GM12892 (cell line): ENCODE measurements around the genes PCBD2 and PITX1.

GRCh38 chr5:133967097-133967450 lies 1.4 kb downstream of the C5orf15 start:
- RRBS: no CpG with 5 or more reads among the region's 4 CpGs

GRCh38 chr5:134160745-134161260 lies 15.9 kb downstream of the SKP1 start:
- RRBS: no CpG with 5 or more reads among the region's 3 CpGs

- RRBS: no CpG with 5 or more reads among the region's 1 CpG
These were observed 16.8 kb upstream of the SKP1 start for GRCh38 chr5:134193688-134193907.

DNA sequence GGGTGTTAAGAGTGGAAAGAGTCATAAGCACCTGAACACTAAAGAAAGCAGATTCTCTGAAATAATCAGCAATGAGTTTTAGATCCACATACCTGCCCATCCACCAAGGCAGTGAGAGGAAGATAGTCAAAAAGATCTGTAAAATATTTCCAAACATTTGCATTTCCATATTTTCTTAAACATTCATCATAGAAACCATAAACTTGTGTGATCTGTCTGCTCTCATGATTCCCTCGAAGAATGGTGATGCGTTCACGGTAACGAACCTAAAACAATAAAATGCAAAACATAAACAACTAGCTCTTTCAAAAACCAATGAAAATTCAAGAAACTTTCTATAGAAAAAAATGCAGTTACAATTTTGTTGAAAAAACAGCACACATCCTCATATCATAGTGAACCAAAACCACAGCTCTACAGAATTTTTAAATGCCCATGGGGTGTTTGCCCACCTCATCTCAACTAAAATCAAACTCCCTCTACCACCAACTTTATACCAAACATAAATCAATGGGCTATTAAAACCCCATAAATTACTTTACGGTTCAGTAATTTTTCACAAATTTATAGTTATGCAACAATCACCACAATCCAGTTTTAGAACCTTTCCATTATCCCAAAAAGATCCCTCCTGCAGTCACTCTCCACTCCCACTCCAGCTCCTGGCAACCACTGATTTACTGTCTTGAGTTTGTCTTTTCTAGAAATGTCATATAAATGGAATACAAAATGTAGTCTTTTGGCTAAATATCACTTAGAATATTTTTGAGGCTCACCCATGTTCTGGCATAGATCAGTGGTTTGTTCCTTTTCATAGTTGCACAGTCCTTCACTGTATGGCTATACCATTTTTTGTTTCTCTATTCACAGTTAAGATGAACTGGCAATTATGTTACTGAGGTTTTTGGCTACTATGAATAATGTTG lies 23.9 kb downstream of the PPP2CA start:
- RRBS: no CpG with 5 or more reads among the region's 5 CpGs

- RRBS: no CpG with 5 or more reads among the region's 5 CpGs
These were observed 22.7 kb downstream of the PPP2CA start for GRCh38 chr5:134202832-134203922.

DNA sequence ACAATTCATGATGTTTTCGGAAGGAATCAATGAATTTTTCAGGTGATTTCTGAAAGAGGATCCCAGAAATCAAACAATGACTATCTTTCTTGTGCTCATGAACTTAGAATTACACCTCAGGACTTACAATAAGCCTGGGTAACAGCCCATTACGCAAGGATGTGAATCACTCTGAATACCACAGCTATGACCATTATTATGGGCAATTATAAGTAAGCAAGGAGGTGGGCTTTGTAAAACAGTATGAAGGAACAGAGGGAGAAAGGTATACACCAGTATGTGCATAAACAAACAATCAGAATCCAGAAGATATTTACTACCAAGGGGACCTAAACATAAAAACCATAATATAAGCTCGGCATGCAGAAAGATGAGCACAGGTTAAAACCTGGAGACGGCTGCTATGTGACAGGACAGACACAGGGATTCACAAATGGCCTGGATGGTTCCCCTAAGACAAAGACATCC lies 21.6 kb upstream of the PPP2CA start:
- RRBS: no CpG with 5 or more reads among the region's 4 CpGs

DNA sequence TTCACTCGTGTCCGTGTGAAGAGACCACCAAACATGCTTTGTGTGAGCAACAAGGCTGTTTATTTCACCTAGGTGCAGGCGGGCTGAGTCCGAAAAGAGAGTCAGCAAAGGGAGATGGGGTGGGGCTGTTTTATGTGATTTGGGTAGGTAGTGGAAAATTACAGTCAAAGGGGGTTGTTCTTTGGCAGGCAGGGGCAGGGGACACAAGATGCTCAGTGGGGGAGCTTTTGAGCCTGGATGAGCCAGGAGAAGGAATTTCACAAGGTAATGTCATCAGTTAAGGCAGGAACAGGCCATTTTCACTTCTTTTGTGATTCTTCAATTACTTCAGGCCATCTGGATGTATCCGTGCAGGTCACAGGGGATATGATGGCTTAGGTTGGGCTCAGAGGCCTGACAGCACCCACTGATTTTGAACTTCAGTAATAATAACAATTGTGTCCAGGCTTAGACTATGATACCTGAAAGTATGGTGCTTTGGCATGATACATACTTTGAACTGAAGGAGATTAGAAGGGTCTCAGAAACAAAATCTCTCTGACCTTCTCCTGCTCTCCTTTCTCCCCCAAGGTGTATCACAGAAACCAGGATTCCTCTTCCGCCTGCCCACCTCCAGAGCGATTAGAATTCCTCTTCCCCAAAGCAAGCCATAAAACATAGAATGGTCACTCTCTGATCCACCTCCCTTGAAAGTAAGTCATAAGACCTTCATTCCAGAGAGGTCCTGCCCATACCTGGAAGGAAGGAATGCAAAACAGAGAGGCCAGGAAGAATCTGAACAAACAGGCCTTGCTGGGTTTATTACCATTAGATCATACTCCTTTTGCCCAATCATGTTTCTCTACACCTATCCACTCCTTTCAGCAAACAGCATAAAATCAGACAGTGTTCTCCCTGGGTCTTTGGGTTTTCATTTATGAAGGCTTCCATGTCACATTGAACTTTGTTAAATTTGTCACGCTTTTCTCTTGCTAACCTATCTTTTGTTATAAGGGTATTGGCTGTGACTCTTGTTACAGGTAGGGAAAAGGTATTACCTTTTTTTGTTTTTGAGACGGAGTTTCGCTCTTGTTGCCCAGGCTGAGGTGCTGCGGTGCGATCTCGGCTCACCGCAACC lies 21.1 kb downstream of the CDKL3 start:
- RRBS: no CpG with 5 or more reads among the region's 14 CpGs

DNA sequence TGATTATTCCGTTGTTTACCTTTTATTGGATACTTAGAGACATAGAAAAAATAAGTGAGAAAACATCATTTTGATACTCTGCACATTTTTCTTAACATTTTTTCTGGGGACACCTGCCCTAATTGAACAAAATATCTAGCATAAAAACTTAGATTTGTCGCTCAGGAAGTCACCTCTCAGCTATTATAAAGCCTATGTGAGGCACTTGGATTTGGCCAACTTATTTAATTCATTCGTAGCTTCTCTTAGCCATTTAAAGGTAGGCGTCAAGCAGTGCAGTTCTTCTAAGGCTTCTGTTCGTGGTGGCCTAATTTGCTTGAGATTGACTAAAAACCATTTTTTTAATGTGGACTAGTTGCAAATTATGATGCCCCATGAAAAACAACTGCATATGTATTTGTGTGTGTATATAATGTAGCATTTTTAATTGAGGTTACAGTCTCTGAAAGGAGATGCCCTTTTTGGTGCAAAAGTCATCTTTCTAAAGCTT lies 1.1 kb downstream of the UBE2B start:
- RRBS: no CpG with 5 or more reads among the region's 5 CpGs

GRCh38 chr5:134464771-134465435 lies 53.2 kb upstream of the CDKN2AIPNL start:
- RRBS: no CpG with 5 or more reads among the region's 6 CpGs

DNA sequence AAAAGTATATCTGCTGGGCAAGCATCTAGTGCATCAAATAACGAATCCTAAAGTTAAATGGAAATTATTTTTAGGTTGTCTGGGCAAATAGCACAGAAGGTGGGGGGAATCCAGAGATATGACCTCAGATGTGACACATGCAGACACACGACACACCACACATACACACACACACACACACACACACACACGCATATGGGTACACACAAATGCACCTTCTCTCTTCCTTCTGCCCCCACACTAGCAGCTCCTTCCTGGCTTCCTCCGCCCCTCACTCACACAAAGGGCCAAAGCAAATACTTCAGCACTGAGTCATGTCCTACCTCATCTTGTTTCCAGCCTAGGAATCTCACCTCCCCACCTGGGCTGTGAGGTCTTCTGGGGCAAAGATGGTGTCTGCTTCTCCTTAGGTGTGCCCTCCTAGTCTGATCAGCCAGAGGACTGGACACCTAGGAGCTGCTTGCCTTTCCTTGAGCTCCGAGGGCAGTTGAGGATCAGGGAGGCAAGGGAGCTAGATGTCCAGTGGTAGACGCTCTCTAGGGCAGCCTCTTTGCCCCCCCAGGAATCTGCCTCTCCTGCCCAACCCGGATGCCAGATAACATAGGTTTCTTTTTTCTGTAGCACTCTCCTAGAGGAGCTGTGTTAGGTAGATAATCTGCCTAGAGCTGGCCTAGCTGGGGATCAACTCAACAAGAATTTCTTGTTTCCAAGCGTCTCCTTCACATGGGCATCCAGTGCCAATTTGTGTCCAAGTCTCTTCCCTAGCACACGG lies 14.3 kb upstream of the JADE2 start:
- RRBS: no CpG with 5 or more reads among the region's 9 CpGs

GRCh38 chr5:134526357-134527338 lies 1.2 kb downstream of the JADE2 start:
- RRBS: 1% methylated on average over 49 of the region's 91 CpGs

DNA sequence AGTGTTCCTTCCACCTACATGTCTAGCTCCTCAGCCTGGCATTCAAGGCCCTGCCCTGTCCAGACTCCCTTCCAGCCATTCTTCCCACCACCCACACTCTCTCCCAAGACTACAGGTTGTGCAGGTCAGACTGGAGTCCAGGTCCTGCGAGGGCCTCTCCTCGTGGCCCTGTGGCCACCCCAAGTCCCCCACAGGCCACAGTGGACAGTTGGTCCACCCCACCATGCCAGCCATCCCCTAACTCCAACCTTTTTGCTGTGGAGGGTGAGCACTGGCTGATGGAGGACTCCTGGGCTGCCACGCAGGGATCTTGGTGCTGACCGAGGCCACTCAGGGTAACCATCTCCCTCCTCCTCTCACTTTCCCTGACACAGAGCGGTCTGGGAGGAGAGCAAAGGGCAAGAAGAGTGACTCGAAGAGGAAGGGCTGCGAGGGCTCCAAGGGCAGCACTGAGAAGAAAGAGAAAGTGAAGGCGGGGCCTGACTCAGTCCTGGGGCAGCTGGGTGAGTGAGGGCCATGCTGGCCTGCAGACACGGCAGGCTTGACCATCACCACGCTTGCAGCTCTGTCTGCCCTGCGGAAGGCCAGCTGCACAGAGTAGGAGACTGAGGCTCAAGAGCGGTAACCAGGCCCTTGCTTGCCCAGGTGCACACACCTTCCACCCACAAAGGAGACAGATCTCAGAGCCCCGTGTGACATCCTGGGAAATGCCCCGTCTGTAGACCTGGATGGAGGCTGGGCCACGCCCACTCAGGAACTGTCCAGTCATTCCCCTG lies 51.1 kb downstream of the JADE2 start:
- RRBS: no CpG with 5 or more reads among the region's 15 CpGs

DNA sequence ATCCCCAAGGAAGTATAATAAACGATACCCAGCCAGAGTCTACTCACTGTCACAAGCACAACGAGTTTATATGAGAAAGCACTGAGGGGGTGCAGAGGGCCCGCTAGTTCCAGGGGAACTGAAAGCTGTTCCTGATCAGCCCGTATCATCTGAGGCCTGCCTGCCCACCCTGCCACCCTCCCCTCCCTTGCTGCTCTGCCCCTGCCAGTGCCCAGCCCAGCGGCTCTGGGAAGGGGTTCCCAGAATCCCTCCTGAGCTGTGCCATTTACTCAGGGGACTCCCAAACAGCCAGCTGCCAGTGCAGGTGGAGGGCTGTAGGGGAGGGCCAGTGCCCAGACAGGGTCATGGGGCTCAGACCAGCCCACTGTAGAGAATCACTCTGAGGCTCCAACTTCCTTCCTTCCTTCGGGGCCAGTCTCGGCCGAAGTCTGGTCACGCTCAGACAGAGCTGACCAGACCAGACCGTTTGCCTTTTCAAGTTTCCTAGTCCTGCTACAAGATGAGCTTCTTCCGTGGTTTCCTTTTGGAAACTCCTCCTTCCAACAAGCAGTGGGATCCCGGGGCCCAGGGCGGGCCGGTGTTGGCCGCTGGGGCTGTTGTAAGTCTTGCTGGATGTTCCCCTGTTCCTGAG lies 52.7 kb downstream of the SAR1B start:
- RRBS: no CpG with 5 or more reads among the region's 15 CpGs

DNA sequence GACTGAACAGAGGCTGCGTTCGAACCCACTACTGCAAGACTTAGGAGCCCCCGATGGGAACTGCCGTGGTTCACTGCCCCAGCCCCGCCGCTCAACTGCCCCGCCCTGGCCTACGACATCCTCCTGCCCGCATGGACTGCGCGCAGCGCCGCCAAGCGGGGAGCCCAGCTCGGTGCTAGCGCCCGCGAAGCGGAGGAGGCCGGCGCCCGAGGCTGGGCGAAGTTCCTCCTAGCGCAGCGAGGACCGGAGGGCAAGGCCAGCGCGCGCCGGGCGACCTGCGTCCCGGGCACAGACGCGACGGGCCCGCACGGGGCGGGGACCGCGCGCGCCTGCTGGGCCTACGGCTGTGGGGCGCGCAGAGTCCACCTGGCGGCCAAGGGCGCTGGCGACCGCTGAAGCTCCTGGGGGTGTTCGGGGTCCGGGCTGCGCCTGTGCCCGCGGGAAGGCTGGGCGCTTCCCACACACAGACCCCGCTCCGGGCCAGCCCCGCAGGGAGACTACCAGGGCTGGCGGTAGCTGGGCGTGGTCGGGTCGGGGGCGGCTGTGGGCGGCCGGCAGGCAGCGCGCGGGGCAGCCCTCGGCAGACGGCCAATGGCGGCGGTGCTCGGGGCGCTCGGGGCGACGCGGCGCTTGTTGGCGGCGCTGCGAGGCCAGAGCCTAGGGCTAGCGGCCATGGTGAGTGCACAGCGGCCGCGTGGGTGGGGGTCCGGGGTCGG lies at the start of gene PCBD2:
TSS of gene PCBD2 (plus strand) at position 583 of the 716 bp plus-strand sequence.
- RRBS: under 1% methylated on average over 22 of the region's 89 CpGs

- RRBS: 10% methylated on average over 31 of the region's 113 CpGs
These were observed at the start of gene PITX1 for GRCh38 chr5:135033927-135034991. TSS of gene PITX1 (minus strand) at chr5:135034228.

DNA sequence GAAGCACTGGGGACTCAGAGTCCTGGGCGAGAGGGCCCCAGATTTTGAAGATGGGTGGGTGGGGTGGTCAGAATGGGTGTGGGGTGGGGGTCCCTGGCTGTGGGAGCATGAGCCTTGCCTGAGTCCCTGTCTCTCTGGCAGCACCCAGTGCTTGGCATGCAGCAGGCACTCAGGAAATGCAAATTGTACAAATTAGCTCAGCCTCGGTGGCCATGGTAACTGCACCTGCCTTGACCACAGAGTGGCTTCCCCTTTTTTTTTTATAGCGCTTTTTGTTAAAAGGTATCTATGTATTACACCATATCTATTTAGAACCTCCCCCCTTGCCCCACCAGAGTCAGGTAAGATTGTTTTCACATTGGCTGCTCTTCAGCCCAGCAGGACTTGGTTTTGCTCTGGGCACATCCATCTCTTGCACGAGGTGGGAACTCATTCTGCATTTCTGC lies 19.3 kb upstream of the PITX1 start:
- RRBS: no CpG with 5 or more reads among the region's 4 CpGs

- RRBS: no CpG with 5 or more reads among the region's 6 CpGs
These were observed 79.6 kb upstream of the PITX1 start for GRCh38 chr5:135113633-135114002.

GRCh38 chr5:135141737-135142250 lies 107.8 kb upstream of the PITX1 start:
- RRBS: 86% methylated on average over 1 of the region's 11 CpGs

GRCh38 chr5:135153594-135154099 lies 119.6 kb upstream of the PITX1 start:
- RRBS: no CpG with 5 or more reads among the region's 3 CpGs

GRCh38 chr5:135154100-135154824 lies 120.2 kb upstream of the PITX1 start:
- RRBS: no CpG with 5 or more reads among the region's 10 CpGs